ENCODE measurements around a stretch of chr1.

DNA sequence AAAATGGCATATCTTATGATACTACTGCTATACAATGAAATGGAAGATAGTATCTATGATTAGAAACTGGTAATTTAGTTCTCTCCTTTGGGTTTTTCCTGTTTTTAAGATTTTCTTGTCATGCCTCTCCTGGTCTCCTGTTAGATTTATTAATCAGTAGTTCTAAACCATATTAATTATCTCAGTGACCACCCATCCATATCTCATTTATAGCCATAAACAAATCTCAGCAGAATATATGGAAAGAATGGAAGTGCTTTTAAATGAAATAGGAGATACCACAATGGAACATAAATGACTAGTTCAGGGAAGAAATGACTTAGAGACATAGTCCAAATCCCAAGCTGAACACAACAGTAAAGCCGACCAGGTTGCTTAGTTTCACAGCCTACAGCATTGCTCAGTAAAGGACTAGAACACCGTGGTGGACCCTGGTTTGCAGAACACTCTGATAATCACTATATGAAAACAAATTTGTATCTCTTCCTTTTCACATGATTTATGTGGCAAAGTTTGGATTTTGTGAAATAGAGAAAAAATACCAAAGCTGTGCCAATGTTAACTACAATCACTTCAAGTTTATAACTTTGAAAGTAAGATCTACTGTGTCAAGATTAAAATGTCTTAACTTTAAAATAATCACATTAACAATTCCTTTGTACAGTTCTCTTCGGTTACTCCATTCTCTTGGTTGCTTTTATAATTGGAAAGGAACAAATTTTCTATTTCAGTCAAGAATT lies 40.3 kb downstream of the MYSM1 start:
- PRO-cap, 2 experiments, result no peak in any of the 2 experiments

- PRO-cap, 2 experiments, result no peak in any of the 2 experiments
Observed at GRCh38 chr1:58779047-58779580, 4.7 kb downstream of the JUN start.

DNA sequence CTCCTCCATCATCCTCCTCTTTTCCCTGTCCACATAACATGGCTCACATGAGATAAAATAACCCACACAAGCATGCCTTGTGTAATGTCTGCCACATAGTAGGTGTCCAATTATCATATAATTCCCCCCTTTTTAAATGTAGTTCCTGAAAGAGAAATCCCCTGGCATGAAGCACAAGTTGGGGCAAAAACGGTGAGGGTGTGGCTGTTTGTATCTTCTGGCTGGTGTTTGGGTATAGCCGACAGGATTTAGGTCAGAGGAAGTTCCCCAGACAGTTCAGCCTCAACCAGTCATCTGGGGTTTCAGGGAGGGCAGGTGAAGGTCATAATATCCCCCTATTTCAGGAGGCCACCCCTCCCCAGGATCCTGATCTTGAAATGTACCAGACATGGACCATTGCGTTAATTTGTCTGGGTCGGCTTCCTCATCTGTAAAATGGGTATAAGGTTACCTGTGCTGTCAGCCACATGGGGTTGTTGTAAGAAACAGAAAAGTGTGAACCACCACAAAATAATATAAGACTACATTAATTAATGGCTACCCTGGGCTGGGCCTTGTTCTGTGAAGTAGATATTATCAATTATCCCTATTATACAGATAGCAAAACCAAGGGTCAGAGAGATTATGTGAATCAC lies 29.1 kb upstream of the JUN start:
- PRO-cap, 2 experiments, result no peak in any of the 2 experiments

GRCh38 chr1:58814144-58815002 lies 30.5 kb upstream of the JUN start:
- PRO-cap, 2 experiments, result peak in 1 of 2 experiments; most common plus-strand start chr1:58814716 (in 1); most common minus-strand start chr1:58814686 (in 1)

GRCh38 chr1:58893351-58893931 lies 109.6 kb upstream of the JUN start:
- PRO-cap, 2 experiments, result no peak in any of the 2 experiments

DNA sequence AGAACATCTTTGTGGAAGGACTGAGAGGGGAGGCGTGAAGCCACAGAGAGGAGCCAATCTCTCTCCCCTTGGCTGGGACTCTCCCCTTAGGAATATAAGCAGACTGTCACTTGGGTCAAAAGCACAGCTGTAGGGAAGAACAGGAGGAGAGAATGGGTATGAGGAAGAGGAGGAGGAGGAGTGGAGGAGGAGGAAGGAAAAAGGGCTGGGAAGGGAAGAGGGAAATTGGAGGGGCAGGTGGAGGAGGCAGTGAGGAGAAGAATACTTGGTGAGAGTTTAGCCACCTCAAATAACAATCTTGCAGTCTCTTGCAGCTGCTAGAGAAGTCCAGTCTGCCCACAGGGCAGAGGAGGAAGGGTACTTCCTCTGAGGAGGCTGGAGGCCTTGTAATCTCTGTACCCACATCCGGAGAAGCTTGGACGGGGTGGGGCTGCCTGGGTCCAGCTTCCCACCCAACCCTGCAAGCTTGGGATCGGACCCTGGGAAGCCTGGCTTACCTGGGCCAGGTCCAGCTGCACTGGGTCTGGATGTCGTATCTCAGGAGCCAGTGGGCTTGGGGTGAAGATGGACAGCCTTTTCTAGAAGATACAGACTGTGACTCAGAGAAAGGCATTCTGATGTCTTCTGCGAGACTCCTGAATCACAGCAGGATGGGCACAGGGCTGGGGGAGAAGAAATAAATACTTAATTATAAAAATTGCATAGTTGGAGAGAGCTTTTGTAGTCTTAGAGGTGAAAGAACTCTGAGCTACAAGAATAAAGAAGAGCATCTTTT lies 111.7 kb upstream of the JUN start:
- PRO-cap, 2 experiments, result no peak in any of the 2 experiments

DNA sequence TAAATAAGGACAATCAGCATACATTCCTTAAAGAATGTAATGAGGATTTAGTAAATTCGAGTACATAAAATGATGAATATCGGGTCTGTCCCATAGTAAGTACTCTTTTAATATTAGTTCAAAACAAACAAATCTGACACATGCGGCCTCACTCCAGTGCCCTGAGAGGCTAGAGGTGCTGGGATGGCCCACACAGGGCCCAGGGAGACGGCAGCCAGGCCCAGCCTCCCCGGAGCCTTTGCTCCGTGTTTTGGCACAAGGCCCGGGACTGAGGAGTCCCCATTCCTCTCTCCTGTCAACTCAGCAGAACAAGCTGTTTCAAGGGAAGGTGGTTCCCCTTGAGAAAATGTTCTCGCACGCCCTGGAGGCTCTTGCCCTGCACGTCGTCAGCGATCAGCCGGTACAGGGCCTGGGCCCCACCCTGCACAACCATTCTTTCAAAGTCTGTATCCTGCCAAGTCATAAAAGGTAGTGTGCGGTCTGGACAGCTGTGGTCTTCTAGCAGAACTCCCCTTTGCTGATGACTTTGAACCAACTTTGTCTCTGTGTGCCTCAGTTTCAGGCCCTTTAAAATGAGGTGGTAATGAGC lies 138.4 kb upstream of the JUN start:
- PRO-cap, 2 experiments, result peak in 1 of 2 experiments; most common plus-strand start position 462 of the sequence (in 1); most common minus-strand start position 388 of the sequence (in 1)

- PRO-cap, 2 experiments, result no peak in any of the 2 experiments
Observed at GRCh38 chr1:59013092-59014213, 229.6 kb upstream of the JUN start.

DNA sequence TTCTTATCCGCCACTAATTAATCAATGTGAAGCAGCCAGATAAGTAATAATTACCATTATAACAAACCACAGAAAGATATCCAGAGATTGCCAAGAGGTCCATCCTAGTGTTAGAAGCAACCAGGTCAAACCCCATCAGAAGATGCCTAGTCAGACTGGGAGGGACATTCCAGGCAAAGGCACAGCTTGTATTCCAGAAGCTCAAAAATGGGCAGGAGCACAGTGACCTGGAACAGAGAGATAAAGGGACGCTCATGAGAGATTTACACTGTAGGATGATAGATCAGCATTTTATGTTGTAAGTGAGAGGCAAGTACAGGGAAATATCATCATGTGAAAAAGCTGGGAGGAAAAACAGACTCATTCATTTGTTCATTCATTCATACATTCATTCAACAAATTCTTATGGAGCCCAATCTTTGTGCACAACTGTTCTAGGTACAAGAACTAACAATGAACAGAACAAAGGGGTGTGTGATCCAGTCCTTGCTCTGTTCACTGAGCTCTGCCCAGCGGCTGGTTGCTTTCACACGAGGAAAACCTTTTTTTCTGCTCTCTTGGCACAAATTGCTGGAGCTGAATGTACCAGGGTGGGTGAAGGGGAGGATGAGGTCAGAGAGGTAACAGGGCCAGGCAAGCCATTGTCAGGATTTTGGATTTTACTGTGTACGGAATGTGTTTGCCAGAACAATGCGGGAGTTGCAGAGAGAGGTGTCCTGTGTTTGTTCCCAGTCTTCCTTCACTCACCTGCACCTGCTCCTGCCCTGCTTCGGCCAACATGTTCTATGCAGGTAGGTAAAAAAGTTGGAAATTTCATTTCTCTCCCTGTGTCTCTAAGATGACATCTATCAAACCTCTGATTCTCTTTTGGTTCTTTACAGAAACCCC lies 240.7 kb upstream of the FGGY start:
- PRO-cap, 2 experiments, result no peak in any of the 2 experiments

GRCh38 chr1:59146534-59147582 lies 150.0 kb upstream of the FGGY start:
- PRO-cap, 2 experiments, result no peak in any of the 2 experiments

DNA sequence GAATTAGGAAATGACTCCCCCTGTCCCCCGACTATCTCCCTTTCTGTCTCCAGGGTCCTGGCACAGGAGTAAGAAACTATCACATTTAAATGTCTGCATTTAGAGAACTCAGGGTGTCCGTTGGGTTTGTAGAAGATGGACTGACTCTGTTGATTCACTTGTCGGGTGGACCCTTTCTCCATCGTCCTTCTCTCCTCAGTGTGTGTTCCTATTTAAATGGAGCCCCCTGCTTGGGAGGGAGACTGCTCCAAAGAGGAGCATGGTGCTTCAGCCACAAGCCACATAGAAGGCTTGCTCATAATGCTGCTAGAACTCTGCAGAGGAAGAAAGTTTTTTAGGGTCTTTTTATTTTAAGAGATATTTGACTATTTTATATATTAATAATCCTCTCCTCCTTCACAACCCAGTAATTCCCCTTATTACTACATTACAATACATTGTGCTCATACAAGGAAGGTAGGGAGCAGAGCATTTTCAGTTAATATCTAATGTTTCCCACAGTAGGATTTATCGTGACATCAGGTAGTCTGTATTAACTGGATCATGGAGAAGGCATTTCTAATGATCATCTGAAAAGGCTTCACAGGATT lies 13.7 kb downstream of the FGGY start:
- PRO-cap, 2 experiments, result no peak in any of the 2 experiments

DNA sequence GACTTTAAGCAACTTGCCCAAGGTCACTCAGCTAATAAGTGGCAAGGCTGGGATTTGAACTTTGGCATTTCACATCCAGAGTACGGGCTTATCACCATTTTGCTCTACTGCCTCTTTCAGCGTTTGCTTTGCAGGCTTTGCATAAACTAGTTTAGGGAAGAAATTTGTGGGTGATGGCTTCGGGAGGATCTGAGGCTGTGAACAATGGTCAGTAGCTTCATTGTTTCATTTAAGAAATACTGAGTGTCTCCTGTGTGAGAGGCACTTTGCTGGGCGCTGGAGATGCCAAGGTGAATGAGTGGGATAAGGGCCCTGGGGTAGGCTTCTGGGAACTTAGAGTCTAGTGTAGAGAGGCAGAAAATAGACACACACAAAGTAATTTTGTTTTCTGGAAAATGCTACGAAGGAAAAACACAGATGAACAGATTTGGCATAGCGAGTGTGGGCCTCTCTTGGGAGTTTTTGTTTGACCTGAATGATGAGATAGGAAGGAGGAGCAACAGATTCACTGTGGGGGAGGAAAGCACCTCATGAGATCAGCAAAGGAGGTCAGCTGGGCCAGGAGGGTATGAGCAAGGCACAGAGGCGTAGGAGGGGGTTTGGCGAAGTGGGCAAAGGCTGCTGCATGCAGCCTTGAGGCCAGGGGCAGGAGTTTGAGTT lies 57.7 kb downstream of the FGGY start:
- PRO-cap, 2 experiments, result no peak in any of the 2 experiments

DNA sequence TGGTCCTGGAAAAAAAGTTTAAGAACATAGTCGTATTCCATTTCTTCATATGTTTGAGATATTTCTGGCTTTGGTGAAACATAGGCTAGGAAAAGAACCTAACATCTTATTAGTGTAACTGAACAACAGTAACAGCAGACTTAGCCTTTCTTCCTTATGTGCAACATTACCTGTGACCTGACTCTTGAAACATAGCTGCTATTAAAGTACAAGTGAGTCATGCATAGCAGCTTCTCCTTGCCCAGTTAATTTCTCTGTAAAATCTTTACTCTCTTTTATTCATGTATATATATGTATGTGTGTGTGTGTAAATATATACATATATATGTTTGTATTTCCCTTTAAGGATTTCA lies 202.7 kb downstream of the FGGY start:
- PRO-cap, 2 experiments, result peak in 1 of 2 experiments; most common minus-strand start position 156 of the sequence (in 1)

DNA sequence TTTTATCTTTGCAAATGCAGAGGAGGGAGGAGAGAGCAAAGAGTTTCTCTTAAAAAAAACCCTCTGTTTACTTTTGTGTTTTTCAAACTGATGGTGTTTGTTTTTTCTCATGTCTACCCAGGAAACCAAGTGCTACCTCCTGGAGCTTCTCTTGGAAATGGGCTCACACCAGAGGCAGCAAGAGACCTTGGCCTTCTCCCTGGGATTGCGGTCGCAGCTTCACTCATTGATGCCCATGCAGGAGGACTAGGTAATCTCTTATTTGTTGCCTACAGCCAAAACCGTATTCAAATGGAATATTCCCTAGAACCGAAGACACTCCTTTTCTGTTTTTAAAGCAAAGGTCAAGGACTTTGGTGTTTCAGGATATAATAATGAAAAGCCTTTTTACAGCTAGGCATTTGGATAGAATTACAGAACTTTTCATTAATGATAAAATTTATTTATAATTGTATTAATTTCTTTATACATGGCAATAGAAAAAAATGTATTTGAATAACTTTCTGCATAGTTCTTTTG lies 215.4 kb downstream of the FGGY start:
- PRO-cap, 2 experiments, result no peak in any of the 2 experiments

DNA sequence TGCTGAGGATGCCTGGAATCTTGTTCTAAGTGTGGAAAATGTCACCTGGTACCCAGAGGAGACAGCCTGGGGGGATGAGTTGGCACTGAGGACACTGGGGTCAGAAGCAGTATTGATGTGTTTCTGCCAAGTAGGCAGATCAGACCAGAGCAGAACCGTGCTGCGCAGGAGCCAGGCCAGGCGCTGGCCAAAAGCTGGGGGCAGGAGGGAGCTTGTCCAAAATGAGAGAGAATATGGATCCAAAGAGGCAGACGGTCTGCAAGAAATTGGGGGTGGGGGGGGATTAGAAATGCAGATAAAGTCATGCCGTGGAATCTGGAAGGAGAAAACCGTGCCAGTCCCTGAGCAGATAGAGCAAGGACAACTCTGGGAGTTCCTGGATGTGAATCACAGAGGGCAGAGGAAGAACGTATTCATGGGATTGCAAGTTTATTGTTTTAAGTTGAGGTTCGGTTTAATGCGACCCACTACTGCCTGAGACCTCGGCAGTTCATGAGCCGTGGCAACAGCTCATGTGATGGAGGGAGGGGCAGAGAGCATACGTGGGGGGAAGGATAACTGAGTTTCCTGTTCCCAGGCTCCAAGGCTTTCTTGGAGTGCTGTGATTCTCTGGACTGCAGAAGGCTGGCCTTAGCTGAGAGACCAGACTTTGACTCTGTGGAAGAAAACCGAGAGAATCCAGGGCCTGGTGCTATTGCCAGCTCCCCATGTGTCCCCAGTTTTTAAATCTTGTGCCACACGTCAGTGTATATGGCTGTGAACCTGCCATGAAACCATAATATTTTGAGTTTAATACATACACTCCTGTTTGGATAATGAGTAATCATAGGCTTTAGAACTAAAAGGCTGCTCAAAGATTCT lies 224.1 kb downstream of the FGGY start:
- PRO-cap, 2 experiments, result no peak in any of the 2 experiments

GRCh38 chr1:59549698-59550545 lies 253.0 kb downstream of the FGGY start:
- PRO-cap, 2 experiments, result no peak in any of the 2 experiments

GRCh38 chr1:59673428-59674339 lies 141.1 kb upstream of the HOOK1 start:
- PRO-cap, 2 experiments, result no peak in any of the 2 experiments

DNA sequence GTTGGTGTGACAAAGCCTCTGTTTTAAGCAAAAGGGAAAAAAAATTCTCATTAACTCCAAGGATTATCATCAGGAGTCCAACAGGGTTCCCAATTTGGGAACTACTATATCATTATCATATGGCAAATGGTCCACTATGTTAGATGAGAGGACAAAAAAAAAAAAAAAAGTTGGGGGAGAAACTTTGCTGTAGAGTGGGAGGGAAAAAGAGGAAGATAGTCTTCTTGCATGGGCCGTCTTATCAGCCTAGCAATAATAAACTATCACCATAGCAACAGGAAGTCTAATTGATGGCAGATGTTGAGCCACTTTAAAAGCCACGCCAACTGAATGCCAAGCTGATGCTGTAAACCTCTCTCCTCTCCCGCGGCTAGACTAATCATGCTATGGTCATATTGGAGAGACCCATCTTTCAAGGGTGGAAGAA lies 122.3 kb upstream of the HOOK1 start:
- PRO-cap, 2 experiments, result no peak in any of the 2 experiments

GRCh38 chr1:59703550-59703927 lies 111.2 kb upstream of the HOOK1 start:
- PRO-cap, 2 experiments, result no peak in any of the 2 experiments

- PRO-cap, 2 experiments, result no peak in any of the 2 experiments
Observed at GRCh38 chr1:60911723-60912387, 170.5 kb upstream of the NFIA start.